Smooth muscle cell (in vitro differentiated cells): ENCODE results near the genes CKAP2 and PCDH20.

GRCh38 chr13:52455198-52456243, at the start of gene CKAP2:
CKAP2 (plus strand) TSS chr13:52455478.
- RAMPAGE, long total RNA = start-site peak on the plus strand at chr13:52455451-52455490, 401 and 249 reads in 2 replicates

- RAMPAGE, long total RNA = no peak
These were observed 782 bp downstream of the CNMD start for GRCh38 chr13:52738830-52739245.

DNA sequence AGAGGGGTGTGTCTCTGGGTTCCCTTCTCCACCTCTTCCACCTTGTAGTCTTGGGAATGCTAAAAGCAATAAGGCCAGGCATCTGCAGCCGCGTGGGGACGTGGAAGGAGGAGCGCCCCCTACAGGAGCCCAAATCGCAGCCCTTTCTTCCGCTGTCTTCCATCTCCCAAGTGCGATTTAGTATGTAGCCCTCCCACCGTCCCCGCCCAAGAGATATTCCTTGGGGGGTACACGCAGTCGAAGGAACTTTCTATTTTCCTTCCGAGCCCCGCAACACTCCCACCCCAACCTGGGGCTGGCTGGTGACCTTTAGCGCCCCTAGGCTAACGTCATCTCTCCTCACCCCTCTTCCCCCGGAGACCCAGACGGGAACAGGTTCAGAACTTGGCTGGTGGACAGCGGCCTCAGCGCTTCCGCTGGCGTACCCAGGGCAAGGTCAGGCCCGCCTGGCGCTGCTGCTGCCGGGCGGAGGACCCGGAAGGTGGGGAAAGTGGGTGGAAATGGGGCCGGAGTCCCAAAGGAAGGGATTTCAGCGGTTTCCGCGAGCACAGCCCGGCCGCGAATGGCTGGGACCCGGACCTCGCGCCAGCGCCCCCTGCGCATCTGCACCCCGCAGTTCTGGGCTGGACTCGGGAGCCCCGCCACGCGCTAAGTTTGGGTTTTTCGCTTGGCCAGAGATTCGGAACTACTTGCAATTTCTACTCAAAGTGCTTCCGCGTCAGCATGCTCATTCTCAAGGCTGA, 2.1 kb upstream of the PCDH8 start:
- RAMPAGE, long total RNA = no peak

- RAMPAGE, long total RNA = no peak
These were observed 36.9 kb upstream of the OLFM4 start for GRCh38 chr13:52991627-52992113.

- RAMPAGE, long total RNA = no peak
These were observed 31.1 kb downstream of the OLFM4 start for GRCh38 chr13:53059815-53060111.

DNA sequence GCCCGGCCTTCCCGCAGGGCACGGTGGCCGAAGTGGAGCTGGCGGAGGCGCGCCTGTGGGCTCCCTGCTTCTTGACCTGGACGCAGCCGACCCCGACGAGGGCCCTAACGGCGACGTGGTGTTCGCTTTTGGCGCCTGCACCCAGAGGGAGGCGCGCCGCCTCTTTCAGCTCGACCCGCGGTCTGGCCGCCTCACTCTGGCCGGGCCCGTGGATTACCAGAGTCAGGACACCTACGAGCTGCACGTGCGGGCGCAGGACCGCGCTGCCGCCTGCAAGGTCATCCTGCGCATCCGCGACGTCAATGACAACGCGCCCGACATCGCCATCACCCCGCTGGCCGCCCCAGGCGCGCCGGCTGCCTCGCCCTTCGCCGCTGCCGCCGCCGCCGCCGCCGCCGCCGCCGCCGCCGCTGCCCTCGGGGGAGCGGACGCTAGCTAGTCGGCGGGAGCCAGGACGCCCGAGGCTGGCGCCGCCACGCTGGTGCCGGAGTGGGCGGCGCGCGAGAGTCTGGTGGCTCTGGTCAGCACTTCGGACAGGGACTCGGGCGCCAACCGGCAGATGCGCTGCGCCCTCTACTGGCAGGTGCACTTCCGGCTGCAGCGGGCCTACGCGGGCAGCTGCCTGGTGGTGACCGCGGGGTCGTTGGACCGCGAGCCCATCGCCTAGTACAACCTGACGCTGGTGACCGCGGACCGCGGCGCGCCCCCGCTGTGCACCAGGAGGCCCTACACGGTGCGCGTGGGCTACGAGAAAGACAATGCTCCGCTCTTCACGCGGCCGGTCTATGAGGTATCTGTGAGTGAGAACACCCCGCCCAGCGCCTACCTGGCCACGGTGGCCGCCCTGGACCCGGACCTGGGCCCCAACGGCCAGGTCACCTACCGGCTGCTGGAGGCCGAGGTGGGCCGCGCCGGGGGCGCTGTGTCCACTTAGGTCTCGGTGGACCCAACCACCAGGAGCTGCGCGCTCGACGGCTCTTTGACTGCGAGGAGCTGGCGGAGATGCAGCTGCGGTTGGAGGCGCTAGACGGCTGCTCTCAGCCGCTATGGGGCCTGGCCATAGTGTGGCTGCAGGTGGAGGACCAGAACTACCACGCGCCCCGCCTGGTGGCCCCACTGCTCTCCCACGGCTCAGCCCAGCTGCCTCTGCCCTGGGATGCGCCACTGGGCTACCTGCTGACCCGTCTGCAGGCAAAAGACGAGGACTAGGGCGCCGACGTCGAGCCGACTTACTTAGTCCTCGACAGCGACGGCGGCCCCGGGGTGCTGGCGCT, 172.5 kb downstream of the OLFM4 start:
- RAMPAGE, long total RNA = no peak

DNA sequence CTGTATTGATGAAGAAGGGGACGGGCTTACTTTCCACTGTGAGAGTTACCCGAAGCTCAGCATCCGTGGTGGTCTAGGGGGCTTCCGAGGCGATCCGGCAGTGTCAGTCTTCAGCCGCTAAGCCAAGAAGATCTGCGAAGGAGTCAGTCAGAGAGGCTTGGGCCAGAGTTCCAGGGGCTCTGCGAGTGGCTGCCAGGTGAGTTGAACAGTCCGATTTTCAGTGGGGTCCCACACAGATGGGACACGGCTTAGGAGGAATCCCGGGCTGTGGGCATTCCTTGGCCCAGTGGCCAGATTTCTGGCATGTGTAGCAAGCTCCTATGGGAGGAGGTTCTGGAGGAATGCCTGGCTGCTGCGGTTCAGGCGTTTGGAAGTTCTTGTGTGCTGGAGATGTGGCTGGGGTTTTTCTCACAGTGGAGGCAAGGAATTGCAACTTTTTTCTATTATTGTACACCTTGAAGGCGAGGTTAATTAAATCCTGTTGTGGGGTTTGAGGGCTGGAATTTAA, 1482.5 kb upstream of the PRR20A start:
- RAMPAGE, long total RNA = no peak

GRCh38 chr13:60433524-60433921, 36.5 kb downstream of the TDRD3 start:
- RAMPAGE, long total RNA = no peak

DNA sequence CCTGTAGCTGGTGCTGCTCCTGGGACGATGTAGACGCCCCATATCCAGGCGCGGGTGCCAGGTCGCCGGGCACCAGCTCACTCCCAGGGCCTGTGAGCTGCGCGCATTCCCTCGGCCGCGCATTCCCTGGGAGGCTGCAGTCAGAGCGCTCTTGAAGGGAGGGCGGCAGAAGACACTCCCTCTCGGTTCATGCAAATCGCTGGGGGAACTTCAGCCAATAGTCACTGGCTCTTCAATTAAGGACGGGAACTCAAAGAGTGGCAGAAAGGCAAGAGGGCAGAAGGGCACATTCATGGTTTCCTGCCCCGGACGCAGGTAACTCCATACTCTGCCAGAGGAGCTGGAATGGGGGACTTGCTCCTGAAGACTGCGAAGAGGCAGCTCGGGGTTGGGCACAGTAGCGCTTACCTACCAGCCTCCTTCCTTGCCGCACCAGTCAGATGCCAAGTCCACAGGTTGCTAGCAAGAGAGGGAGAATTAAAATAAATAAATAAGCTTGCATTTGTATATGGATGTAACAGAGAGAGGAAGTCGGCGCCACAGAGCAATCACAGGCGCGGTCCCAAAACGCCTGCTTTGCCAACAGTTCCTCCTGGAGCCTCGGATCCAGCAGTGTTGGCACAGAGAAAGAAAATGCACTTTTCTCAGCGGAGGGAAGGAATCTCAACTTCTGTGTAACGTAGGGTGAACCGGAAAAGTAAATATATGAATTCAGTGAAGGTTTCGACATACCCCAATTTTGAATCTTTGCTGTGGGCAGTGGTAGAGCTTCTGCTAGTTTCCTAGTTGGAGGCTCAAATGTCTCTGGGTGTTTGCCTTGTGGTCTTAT, at the start of gene PCDH20:
TSS of gene PCDH20 (minus strand) at position 814 of the 829 bp plus-strand sequence.
- RAMPAGE, long total RNA = no peak

DNA sequence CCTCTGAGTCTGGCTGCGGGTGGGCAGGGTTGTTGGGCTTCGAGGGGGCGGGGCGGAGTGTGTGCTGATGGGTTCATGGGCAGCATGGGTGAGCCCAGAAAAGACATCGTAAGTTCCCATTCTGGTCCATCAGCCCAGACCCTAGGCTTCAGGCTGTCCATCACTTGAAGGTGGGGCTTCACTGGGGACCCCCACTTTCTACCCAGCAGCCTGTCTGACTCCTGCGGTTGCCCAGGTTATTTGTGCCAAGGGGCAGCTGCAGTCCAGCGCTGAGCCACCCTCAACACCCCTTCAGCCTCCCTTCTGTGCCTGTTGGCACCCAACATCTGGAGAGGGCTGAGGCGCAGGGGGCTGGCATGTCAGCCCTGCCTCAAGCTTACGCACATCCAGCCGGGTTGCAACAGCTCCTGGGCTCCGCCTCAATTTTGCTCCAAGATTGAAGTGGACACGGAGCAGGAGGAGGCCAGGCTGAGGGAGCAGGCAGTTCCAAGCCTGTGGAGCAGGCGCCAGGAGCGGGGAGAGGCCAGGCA, 350.5 kb upstream of the PCDH20 start:
- RAMPAGE, long total RNA = no peak

GRCh38 chr13:66831285-66831625, 398.9 kb downstream of the PCDH9 start:
- RAMPAGE, long total RNA = no peak

GRCh38 chr13:67225705-67226137, 4.4 kb downstream of the PCDH9 start:
- RAMPAGE, long total RNA = no peak

- RAMPAGE, long total RNA = no peak
These were observed 387.9 kb downstream of the DACH1 start for GRCh38 chr13:71479098-71479516.

GRCh38 chr13:73040450-73041008, 18.3 kb upstream of the KLF5 start:
- RAMPAGE, long total RNA = no peak

DNA sequence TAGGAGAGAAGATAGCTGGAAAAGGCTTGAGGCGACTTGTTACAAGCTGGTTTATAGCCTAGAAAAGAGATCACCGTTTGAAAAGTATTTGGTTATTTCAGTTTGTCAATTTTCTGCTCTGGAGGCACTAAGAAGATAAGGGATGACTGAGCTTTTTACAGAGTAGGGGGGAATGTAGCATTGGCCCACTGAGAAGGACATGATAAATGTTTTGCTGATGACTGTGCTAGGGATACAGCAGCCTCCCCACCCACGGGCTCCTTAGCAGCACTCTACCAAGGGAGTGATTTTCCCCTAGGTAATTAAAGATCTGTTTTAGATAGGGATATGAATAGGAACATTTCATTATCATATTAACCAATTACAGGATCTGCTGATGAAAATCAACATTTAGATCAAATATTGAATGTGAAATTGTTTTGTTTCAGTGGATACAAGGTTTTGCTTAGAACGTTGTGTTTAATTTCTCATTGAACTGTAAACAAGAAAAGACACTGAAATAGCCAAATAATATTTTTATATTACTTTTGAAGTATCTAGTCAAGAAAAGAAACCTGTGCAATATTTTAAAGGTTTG, 2.1 kb downstream of the KLF5 start:
- RAMPAGE, long total RNA = no peak

GRCh38 chr13:73061854-73063080, 3.5 kb downstream of the KLF5 start:
- RAMPAGE, long total RNA = no peak

GRCh38 chr13:73064885-73065349, 6.1 kb downstream of the KLF5 start:
- RAMPAGE, long total RNA = no peak

- RAMPAGE, long total RNA = no peak
These were observed 112.3 kb downstream of the KLF5 start for GRCh38 chr13:73171022-73171677.

DNA sequence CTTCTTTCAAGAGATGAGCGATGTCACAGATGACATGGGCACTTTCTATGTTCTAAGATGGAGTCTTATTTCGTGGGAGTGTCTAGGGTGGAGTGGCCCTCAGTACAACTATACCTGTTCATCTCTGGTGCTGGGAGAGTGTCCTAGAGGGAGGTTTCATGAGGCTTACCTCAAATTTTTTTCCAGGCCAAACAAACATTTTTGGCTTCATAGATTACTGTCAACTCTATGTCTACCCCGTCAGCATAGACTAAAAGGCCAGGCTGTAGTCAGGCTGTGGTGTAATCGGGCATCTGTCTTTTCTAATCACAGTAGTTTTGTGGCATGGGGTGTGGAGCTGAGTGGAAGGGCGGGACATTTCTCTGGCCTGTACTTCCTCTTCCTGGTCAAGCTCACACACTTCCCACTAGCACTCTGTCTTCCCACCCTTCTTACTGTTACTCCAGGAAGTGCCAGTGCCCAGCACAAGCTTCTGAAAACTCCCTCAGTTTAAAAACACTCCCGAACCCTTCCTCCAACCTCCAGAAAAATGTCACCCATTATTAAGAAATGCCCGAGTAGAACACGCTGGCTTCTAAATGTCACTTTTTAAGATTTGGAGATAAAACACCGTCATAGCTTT, 229.7 kb downstream of the KLF5 start:
- RAMPAGE, long total RNA = no peak

DNA sequence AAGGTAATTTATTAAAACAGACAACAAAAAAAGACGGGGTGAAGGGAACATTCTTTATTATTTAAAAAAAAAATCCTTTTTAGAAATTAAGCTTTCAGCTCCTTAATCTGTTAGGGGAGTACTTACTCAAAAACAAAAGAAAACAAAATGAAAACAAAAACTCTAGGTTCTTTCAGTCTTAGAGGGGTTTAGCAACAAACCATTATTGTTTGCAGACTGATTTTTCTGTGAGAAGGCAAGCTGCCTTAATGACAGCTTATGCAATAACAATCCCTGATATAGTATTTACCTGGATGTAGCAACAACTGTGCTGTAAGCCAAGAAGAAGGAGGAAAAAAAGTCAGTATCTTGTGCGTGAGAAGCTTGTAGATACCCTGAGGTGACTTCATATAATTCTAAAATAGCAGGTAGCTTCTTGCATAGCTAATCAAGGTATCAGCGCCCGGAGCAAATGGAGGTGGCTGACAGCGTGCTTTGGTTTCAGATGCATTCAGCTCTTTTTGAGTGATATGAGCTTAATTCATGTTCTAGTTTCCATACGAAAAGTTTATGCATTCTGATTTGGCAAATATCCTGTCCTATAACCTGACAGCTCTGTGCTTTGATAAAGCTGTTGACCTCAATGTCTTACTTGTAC, 309.8 kb downstream of the KLF5 start:
- RAMPAGE, long total RNA = no peak